Endodermal cell (in vitro differentiated cells): ENCODE measurements around the gene LLGL2.

- PRO-cap: bidirectional peak, plus-strand start at chr17:75270441, minus-strand start at chr17:75270418; bidirectional peak, plus-strand start at chr17:75270603, minus-strand start at chr17:75270537
Observed at GRCh38 chr17:75270115-75271067, 640 bp downstream of the MIF4GD start.

DNA sequence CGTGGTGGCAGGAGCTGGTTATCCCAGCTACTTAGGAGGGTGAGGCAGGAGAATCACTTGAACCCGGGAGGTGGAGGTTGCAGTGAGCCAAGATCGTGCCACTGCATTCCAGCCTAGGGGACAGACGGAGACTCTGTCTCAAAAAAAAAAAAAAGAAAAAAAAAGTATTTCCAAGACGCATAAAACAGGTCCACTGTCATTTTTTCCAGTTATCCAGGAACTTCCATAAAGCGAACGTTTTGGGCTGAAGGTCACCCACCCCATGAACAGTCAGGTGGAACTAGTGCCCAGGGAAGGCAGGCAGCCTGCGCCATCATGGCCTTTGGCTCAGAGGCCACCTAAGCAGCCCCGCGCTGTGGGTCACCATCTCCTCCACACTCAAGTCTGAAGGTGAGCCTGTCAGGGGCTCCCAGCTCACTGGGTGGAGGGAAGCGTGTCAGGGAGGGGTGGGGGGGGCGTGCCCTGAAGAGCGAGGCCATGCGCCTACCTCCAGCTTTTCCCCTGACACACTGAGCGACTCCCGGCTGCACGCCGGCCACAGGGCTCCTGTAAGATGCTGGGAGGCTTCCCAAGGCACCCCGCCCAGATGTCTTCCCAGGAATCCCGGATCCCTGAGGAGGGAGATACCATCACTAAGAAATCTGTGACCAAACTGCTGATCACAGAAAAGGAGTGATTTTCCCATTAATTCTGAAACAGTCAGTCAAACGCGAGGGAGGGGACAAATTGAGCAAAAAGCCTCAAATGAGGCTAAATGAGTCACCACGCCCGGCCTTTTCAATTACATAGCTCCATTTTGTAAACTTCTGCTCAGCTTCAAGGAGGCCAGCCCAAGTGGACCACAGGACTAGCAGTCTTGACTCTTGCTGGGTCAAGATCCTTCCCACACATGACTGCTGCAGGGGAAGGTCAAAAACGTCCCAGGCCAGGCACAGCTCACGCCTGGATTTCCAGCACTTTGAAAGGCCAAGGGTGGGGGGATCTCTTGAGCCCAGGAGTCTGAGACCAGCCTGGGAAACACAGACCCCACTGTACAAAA, 26.4 kb upstream of the SLC25A19 start:
- PRO-cap: no peak

GRCh38 chr17:75337003-75337516, 47.8 kb upstream of the SLC25A19 start:
- PRO-cap: no peak

DNA sequence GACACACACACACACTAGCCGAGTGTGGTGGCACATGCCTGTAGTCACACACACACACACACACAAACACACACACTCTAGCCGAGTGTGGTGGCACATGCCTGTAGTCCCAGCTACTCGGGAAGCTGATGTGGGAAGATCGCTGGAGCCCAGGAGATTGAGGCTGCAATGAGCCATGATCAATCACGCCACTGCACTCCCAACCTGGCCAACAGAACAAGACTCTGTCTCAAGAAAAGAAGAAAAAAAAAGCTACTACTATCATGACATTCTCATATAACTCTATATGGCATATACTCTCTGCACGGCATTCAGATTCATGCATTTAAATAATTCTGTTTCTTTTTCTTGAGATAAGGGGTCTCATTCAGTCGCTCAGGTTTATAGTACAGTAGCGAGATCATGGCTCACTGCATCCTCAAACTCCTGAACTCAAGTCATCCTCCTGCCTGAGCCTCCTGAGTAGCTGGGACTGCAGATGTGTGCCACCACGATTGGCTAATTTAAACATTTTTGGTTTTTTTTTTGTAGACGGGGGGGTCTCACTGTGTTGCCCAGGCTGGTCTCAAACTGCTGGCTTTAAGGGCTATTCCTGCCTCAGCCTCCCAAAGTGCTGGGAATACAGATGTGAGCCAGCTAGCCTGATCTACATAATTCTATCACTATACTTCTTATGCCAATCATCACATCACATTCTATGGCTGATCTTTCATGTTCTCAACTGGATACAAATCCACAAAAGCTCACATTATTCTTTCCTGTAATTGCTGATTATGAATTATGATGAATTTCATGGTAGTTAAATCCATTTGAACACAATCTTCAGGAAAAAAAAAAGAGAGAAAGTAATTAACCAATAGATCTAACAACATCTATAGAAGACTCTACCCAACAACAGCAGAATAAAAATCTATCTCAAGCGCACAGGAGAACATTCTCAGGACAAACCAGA, 30.6 kb downstream of the GRB2 start:
- PRO-cap: no peak

GRCh38 chr17:75393136-75393444, 12.4 kb downstream of the GRB2 start:
- PRO-cap: no peak

- PRO-cap: bidirectional peak, plus-strand start at chr17:75430610, minus-strand start at chr17:75430477
Observed at GRCh38 chr17:75430372-75430912, 25.0 kb upstream of the GRB2 start.

- PRO-cap: bidirectional peak, plus-strand start at chr17:75525718, minus-strand start at chr17:75525485
Observed at GRCh38 chr17:75525647-75525867, at the start of gene LLGL2. TSS of gene LLGL2 (plus strand) at chr17:75525697.

DNA sequence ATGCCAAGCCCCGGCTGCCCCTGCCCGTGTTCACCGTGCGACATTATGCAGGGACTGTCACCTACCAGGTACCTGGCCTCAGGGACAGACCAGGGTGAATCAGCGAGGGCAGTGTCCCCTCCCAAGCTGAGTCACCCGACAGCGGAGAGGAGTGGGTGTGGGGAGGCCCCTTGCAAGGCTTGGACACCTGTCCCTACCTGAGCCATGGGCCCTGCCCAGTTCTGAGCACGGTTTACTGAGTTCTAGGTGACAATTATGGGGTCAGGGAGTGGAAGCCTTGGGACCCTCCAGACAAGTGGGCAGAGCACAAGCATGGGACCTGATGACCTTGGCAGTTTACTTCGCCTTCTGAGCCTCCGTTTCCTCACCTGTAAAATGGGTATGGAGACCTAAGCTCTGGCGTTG, 13.9 kb downstream of the MYO15B start:
- PRO-cap: no peak

GRCh38 chr17:75609969-75611037, 22.7 kb downstream of the MYO15B start:
- PRO-cap: no peak

DNA sequence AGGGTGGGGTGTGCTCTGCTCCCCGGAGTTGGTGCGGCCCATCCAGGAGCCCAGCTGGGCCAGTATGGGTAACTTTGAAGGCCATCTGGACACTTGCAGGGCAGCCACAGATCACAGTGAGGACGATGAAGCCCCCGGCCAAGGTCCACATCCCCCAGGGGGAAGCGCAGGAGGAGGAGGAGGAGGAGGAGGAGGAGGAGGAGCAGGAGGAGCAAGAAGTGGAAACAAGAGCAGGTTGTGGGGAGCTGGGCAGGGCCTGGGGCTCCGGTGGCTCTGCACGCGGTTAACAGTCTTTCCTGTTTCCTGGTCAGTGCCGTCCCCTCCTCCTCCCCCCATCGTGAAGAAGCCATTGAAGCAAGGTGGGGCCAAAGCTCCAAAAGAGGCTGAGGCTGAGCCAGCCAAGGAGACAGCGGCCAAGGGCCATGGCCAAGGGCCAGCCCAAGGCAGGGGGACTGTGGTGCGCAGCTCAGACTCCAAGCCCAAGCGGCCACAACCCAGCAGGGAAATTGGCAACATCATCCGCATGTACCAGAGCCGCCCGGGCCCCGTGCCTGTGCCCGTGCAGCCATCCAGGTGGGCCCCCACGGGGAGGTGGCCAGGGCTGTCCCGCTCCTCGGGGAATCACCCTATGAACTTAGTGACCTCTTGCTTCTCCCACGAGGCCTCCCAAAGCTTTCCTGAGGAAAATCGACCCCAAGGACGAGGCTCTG, 16.9 kb upstream of the SMIM5 start:
- PRO-cap: no peak

DNA sequence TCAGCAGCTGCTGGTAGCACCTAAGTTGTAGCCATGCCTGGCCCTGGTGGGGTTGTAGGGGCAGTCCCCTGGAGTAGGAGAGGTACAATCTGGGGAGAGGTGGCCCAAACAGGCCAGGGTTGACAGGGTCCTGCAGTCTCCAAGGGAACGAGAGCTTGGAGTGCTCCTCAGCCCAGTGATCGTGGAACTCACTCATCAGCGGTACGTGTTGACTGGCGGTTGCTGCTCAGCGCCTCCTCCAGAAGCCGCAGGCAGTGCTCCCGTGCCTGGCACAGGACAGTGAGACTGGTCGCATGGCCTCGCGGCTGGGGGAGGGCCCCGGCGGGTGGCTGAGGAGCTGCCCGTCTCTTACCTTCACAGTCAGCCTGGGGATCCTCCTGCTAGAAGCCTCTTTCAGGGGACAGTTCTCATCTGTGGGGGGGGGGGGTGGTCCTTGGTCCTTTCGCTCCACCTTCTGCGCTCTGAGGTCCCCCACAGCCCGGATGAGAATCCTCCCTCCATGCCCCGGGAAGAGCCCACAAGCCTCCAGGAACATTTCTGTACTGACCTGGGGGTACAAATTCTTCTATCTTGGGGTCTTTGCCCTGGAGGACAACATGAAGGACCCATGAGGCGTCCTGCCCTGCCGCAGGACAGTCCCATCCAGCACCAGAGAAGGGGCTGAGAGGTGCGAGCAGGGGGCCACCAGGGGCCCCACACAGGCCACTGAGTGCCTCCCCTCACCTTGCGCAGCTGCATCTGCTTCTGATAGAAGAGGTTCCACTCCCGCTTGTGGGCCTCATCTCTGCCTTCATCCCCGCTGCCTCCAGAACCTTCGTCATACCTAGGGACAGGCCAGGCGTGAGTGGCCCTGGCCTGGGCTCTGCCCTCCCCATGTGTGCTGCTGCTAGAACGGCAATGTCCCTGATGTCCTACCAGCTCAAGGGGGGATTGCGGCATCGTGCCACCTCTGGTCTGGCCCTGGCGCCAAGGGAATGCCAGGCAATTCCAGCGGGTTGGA, 2.5 kb upstream of the SMIM5 start:
- PRO-cap: no peak

DNA sequence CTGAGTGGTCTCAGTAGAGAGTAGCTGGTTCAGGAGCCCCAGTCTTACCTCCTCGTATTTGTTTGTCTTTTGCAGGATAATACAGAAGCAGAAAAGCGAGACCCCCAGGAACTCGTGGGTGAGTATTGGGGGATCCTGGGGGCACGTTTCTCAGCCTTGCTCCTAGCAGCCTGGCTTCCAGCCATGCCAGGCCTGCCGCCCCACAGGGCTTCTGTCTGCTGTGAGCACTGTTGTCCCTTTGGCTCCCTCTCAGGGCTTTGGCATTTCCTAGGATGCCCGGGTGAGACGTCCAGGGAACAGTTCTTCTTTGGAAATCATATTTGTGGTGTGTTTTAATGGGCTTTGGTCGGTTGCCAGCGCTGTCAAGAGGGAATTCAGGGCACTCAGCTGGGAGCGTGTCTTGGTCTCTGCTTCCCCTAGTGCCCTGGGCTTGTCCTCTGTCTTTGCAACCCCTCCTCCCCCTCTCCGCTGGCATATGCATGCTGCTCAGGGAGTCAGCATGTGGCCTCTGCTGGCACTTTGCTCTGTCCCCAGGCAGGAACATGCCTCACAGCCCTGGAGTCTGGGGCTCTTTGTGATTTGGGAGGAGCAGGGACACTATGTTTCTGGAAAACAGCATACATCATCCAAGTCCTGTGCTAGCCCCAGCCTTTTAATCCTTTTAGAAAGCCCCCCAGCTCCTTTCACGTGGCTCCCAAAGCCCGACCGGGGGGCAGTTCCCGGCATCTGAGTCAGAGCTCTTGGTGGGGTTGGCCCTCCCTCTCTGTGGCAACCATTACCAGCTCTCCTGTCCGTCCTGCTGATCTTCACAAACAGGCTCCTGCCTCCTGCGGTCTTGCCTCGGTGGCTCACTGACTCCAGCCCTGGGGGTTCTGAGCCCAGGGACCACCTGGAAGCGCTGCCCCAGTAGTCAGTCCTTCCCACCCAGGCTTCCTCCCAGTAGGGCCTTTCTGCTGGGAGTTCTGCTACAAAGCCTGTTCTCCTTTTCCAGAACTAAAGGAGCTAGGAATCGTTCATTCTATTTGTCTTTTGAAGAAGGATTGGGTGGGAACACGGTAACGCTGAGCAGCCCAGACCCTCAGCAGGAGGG, 26.6 kb downstream of the SAP30BP start:
- PRO-cap: no peak

DNA sequence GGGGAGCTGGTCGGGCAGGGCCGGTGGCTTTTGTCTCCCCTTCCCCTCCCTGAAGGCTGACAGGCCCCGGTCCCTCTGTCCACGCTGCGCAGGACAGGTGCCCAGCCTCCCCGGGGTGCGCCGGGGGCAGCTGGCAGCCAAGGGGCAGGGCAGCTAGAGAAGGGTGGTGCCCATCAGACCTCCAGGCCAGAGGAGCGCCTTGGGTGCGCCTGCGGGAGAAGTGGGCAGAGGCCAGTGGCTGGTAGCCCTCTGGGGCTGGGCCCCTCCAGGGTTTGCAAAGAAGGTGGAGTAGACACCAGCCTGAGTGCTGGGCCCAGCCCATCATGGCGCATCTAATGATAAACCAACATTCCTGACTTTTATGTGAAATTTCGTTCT, 375 bp downstream of the ITGB4 start:
- PRO-cap: no peak

DNA sequence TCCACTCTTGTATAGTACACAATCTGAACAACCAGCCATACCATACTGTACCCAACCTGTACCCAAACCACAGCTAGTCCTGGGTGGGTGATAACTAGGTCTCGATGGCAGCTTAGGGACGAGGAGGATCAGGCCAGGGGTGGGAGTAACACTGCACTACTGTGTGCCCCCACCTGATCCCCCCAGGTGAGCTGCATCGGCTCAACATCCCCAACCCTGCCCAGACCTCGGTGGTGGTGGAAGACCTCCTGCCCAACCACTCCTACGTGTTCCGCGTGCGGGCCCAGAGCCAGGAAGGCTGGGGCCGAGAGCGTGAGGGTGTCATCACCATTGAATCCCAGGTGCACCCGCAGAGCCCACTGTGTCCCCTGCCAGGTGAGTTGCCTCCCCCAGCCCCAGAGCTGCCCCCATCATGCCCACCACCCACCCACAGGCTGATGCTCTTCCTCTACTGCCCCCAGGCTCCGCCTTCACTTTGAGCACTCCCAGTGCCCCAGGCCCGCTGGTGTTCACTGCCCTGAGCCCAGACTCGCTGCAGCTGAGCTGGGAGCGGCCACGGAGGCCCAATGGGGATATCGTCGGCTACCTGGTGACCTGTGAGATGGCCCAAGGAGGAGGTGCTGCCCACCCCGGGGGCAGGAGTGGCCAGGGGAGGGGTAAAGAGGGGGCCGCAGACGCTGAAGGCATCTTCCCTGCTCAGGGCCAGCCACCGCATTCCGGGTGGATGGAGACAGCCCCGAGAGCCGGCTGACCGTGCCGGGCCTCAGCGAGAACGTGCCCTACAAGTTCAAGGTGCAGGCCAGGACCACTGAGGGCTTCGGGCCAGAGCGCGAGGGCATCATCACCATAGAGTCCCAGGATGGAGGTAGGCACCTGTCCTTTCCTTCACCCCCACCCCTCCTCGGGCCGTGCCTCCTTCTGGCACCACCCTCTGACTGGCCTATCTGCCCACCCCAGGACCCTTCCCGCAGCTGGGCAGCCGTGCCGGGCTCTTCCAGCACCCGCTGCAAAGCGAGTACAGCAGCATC, 8.4 kb downstream of the GALK1 start:
- PRO-cap: no peak

DNA sequence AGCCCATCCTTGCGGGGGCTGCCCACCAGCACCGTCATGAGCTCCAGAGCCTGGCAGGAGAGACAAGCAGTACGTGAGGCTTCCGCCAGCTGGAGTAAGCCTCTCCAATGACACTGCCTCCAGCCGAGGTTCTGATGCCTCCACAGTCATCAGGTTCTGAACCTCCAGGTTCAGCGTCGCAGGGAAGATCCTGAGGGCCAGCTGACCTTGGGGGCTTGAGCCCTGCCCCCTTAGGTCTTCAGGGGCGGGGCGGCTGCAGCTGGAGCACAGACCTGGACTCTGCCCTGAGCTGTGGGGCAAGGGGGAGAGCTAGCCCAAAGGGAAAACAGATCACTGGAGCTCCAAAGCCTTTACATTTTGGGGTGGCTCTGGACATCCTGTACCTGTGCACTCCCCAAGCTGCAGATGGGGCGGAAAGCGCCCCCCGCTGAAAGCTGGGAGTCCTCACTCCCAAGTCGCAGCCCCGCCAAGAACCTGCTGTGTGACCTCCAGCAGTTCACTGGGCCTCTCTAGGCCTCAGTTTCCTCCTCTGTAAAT, 887 bp downstream of the GALK1 start:
- PRO-cap: no peak

- PRO-cap: bidirectional peak, plus-strand start at chr17:75778926, minus-strand start at chr17:75778854; bidirectional peak, plus-strand start at chr17:75779538, minus-strand start at chr17:75779353
Observed at GRCh38 chr17:75778536-75779655, 683 bp downstream of the H3-3B start.

DNA sequence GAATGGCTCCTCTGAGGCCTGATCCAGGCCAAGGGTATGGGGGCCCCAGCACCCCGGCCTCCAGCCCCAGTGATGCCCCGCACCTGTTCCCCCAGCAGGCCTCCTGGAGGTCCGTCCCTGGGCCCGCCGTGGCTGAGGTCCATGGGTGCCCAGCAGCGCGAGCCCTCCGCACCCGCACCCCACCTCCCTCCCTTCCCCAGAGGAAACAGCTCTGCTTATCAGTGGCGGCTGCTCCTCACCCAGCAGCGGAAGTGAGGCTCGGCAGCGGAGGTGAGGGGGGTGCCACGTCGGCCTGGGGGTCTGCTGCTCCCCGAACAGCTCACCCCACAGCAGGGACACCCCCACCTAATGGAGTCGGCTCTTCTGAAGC, 639 bp downstream of the UNC13D start:
- PRO-cap: no peak

DNA sequence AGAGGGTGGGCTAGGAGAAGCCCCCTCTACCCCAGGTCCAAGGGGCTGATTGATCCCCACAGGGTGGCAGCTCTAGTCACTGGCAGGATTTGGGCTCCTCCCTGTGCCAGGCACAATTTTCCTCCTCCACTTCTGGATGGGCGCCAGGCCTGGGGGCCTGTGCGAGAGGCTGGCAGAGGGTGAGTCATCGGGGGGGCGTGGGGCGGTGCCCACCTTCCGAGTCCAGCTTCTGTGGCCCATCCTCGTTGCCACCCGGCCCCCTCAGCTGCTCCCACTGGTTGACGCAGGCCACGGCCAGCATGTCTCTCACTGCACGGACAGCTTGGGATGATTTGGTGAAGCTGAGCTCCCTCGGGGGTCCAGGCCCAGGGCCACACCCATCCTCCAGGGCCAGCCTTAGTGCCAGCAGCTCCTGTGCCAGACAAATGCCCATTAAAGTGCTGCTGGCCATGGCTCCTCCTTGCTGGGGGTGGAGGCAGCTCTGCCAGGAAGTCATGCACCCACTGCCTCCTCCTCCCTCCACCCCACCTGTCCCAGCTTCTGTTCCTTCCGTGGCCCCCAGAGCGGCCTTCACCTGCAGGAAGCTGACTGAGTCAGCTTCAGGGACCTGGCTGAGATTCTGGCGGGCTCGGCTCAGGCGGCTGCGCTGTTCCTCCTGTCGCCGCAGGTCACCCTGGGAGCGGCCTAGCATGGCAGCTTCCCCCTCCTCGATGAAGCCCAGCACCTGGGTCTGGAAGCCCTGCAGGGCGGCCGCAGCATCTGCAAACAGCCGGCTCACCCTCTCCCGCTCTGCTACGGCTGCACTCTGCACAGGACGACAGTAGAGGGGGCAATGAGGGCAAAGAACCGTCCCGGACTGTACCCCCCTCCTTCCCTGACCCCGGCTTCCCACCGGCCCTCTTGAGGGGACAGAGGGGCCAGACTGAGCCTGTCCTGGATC, 2.4 kb downstream of the TRIM47 start:
- PRO-cap: no peak

GRCh38 chr17:75983475-75984495, 4.7 kb downstream of the TEN1 start:
- PRO-cap: unidirectional peak, plus-strand start at chr17:75983811

DNA sequence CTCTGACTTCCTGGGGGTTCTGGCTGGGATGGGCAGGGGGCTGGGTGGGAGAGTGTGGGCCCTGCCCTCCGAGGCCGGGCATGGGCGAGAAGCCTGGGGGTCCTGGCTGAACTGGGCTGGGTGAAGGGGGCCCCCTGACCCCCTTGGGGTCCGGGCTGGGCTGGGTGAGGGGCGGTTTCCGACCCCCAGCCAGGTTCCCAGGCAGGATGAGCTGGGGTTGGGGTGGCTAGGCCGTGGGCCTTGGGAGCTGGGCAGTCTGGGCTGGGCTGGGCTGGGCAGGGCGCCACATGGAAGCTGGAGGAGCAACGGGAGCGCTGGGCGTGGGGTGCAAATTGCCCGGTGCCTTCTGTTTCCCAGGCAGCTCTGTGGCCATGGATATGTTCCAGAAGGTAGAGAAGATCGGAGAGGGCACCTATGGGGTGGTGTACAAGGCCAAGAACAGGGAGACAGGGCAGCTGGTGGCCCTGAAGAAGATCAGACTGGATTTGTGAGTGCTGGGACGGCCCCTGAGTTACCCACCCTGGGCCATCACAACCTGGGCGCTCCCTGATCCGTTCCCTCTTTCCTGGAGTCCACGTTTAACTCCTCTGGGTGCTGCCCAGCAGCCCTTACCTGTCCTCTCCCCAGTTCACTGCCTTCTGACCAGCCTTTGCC, 527 bp downstream of the CDK3 start:
- PRO-cap: no peak